OCI-LY7 (cell line): ENCODE measurements around the genes FCRL5, SMIM42, OR6K6, CRP and TAGLN2.

- PRO-cap, result bidirectional peak, plus-strand start at chr1:157524503, minus-strand start at chr1:157524356
- RAMPAGE, long total RNA, result no peak
Measured at GRCh38 chr1:157523989-157524602, 28.2 kb downstream of the FCRL5 start.

DNA sequence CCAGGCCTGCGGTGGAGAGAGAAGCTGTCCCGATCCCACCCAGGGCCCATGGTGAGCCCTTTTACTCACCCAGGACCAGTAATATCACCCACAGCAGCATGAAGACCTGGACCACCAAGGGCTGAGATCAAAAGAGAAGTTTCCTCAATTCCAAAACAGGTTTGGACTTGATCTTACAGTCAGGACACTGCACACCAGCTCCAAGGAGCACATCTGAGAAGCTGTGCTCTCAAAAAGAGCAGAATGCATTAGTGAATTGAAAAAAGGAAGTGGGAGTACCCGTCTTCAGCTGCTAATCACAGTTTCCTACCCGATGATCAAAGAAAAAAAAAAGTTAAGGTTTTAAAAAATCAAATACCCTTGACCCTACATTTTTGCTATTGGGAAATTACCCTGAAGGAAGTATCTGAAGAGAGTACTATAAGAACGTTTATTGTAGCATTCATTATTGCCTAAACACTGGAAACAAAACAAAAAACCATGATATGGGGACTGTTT is at the start of gene FCRL5:
Gene FCRL5 (minus strand): TSS at position 253 of the 498 bp plus-strand sequence.
- PRO-cap, result unidirectional peak, minus-strand start at position 215 of the sequence
- RAMPAGE, long total RNA, result no peak

DNA sequence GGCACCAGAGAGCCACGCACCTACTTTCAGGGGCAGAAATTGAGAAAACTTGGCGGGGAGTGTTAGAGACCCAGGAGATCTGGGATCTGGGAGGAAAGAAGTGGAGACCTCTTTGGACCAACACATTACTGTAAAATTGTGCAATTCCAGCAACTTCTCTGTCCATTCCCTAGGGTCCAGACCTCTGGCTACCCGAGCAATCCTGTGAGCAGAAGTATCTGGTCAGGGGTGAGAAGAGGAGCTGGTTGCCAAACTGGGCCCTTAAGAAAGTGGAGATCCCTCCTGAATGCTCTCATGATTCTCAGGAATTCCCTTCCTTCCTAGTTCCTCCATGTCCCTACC is 1.3 kb upstream of the KIRREL1 start:
- PRO-cap, result no peak
- RAMPAGE, long total RNA, result no peak

- PRO-cap, result no peak
- RAMPAGE, long total RNA, result no peak
Measured at GRCh38 chr1:158128006-158128517, at the start of gene SMIM42. Gene SMIM42 (minus strand): TSS chr1:158128301.

DNA sequence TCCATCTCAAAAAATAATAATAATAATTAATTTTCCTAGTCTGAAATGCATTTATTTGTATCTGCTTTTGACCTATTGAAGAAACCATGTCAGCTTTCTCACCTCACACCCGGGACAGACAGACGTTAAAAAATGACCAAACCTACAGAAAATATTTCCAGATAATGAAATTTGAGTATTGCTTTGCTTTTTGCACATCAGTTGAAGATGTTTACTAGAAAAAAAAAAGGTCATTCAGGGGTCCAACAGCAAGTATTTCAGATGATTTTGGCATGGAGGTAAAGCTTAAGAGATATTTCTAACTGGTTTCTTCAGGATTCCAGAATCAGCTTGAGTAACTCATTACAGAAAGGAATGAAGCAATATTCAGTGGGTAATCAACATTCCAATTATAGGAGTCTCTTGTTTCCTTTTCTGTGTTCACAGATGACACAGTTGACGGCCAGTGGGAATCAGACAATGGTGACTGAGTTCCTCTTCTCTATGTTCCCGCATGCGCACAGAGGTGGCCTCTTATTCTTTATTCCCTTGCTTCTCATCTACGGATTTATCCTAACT is at the start of gene OR6K6:
Gene OR6K6 (plus strand): TSS at position 259 of the 558 bp plus-strand sequence.
- PRO-cap, result no peak
- RAMPAGE, long total RNA, result no peak

- PRO-cap, result no peak
- RAMPAGE, long total RNA, result no peak
Measured at GRCh38 chr1:158998915-158999328, 3.6 kb downstream of the PYDC5 start.

DNA sequence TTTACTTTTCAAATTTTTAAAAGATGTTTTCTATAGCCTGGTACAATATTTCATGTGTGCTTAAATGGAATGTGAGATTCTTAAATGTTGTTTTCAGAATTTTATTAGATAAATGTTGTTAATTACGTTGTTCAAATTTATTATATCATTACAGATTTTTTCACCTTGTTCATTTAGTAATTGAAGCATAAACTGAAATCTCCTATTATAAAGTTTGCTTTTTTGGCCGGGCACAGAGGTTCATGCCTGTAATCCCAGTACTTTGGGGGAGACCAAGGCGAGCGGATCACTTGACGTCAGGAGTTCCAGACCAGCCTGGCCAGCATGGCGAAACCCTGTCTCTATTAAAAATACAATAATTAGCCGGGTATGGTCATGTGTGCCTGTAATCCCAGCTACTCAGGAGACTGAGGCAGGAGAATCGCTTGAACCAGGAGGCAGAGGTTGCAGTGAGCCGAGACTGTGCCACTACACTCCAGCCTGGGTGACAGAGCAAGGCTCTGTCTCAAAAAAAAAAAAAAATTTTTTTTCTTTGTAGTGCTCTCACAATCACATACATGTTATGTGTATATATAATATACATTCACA is 1.3 kb downstream of the IFI16 start:
- PRO-cap, result unidirectional peak, plus-strand start at position 260 of the sequence
- RAMPAGE, long total RNA, result no peak

GRCh38 chr1:159202210-159202936 is 2.3 kb upstream of the ACKR1 start:
- PRO-cap, result no peak
- RAMPAGE, long total RNA, result no peak

GRCh38 chr1:159205884-159206650 is 1.4 kb downstream of the ACKR1 start:
- PRO-cap, result no peak
- RAMPAGE, long total RNA, result no peak

DNA sequence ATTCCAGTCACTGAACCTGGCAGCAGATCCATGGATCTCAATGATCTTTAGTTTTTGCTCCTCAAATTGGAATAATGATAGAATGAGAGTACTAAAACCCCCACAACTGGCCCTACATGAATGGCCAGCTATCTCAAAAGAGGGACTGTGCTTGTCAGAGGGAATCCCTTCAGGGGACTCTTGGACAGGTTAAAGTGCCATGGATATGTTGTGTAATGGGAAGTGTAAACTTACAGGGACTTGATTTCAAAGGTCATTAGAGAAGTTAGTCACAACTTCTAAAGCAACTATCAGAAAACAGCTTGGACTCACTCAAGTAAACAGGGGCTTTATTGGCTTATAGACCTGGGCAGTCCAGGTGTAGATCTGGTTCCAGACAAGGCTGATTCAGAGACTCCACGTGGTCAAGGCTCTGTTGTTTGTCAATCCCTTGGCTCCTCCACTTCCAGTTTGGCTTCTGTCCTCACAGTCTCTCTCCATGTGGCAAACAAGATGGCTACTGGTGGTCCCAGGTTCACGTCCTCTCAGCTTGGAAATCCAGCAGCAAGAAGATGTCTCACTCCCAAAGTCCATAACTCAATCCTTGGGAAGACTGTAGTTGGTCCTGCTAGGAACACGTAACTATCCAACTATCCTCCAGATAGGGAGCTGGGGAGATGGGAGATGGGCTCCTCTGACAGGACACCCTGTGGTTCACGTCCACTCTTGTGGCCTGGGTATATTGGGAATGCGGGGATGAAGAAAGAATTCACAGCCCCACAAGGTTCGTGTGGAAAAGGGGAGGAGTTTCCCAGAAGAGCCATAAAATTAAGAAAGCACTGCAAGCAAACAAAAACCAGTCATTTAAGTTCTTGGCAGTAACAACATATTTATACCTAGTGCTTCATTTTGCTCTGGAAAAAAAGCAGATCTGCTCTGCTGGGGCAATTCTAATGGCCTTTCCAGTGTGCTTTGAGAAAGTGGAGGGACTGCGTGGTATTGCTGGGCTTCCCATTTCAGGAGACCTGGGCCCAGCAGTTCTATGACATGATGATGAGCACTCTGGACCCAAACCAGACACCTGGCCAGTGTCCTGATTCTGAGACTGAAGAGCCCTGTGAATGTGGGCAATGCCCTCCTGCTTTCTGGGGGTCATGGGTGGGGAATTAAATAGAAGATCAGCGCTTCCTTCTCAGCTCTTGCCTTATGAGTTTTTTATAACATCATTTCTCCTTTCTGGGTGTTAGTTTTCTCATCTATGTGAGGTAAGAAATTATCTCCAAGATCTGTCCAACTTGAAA is 2.0 kb downstream of the CRP start:
- PRO-cap, result no peak
- RAMPAGE, long total RNA, result no peak

DNA sequence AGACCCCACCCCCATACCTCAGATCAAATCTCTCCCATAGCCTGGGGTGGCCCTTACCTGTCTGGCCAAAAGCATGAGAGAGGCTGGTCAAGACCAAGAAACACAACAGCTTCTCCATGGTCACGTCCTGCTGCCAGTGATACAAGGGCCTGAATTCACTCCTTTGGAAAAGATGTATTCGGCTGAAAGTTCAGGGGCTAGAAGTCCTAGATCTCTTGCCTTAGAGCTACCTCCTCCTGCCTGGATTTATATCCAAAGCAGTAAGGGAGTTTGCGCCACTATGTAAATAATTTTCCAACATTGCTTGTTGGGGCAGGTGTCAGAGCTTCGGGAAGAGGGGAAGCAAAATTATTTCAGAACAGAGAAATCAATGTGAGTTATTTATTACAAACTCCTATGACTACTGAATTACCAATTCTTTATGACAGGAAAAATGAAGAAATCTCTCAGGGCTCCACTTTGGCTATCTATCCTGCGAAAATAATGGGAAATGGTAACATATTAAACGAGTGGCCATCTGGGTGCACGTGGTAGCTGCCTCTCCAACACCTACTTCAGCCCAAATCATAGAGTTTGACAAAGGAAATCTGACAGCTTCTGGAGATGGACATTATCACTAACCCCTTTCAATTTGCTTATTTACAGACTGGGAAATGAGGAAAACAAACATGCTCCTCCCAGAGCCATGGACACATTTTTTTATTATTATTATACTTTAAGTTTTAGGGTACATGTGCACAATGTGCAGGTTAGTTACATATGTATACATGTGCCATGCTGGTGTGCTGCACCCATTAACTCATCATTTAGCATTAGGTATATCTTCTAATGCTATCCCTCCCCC is at the start of gene CRP:
Gene CRP (minus strand): TSS at position 222 of the 844 bp plus-strand sequence.
- PRO-cap, result no peak
- RAMPAGE, long total RNA, result no peak

- PRO-cap, result no peak
- RAMPAGE, long total RNA, result no peak
Measured at GRCh38 chr1:159752334-159752613, 28.5 kb upstream of the DUSP23 start.

- PRO-cap, result no peak
- RAMPAGE, long total RNA, result no peak
Measured at GRCh38 chr1:159829206-159829508, 2.5 kb downstream of the SLAMF8 start.

- PRO-cap, result no peak
- RAMPAGE, long total RNA, result no peak
Measured at GRCh38 chr1:159845919-159846689, 16.4 kb downstream of the VSIG8 start.

DNA sequence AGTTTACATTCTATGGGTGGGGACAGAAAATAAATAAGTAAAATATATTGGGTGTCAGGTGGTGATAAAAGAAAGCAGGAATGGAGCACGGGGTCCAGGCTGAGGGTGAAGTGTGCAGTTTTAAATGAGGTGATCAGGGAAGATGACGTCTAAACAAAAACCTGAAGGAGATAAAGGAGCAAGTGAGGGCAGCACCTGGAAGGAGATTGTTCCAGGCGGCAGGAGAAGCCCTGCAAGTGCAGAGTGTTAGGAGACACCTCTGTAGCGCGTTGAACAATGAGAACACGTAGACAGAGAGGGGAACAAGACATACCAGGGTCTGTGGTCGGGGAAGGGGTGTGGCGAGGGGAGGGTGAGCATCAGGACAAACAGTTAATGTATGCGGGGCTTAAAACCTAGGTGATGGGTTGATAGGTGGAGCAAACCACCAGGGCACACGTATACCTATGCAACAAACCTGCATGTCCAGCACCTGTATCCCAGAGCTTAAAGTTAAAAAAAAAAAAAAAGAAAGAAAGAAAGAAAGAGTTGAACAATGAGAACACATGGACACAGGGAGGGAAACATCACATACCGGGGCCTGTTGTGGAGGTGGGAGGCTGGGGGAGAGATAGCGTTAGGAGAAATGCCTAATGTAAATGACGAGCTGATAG is 10.6 kb downstream of the TAGLN2 start:
- PRO-cap, result no peak
- RAMPAGE, long total RNA, result no peak

DNA sequence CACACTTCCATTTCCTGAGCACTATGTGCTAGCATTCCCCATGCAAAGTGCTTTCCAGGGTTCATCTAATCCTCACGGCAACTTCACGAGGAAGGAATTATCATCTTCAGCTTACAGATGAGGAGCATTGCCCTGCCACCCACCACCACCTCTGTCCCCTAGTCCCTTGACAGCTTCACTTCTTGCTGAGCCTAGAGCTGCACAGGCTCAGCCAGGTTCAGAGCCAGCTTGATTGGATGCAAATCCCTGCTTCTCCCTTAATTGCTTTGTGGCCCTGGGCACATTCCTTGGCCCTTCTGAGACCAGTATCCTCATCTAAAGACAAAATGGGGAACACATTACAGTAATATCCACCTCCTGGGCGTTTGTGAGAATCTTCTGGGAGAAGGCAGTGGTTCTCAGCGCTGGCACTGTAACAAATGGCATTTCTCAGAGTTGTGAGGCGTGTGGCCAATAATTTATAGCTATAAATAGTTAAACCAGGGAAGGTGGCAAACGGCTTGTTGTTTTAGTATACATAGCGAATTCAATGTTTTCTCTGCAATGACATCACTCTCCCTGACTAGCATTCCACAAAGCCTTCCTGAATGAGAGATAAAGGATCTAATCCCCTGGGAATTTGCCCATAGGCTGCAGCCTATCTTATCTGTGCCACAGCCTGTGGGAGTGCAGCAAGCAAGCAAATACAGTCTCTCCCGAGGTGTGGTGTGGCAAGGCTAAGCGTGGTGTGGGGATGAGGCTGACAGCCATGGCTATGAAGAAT is 9.3 kb downstream of the TAGLN2 start:
- PRO-cap, result no peak
- RAMPAGE, long total RNA, result no peak

- PRO-cap, result no peak
- RAMPAGE, long total RNA, result no peak
Measured at GRCh38 chr1:159922820-159923115, 2.5 kb downstream of the TAGLN2 start.

DNA sequence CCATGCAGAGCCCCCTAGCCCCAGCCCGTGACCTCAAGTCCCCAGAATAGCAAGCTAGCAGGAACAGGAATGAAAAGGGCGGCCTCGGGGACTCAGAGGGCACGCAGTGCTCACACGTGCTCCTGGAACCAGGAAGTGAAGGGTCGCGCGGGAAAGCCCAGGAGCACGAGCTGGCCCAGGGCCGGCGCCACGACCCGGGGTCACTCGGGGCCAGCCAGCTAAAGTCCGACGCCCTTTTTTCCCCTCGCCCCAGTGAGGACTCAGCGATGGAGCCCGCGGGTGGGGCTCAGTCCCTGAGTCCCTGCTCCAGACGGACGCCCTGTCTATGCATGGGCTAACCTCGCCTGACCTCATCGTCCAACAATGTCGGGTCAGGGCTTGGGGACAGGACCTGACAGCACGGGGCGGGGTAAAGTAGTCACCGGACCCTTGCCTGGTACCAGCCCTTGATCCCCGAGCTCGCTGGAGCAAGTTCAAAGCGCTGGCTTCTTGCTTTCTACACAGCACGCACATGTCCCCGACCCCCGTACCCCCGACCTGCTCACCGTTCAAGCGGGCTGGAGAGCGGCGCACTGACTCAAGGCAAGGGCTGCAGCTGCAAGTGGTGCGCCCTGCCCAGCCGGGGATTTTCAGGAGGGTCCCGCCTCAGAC is at the start of gene TAGLN2:
Gene TAGLN2 (minus strand): TSS at position 603 of the 651 bp plus-strand sequence.
- PRO-cap, result bidirectional peak, plus-strand start at position 131 of the sequence, minus-strand start at position 137 of the sequence; bidirectional peak, plus-strand start outside the sequence, minus-strand start at position 574 of the sequence
- RAMPAGE, long total RNA, result start-site peak on the minus strand centred at position 602 of the sequence, 51 bp wide, 556 and 81 reads in 2 replicates

DNA sequence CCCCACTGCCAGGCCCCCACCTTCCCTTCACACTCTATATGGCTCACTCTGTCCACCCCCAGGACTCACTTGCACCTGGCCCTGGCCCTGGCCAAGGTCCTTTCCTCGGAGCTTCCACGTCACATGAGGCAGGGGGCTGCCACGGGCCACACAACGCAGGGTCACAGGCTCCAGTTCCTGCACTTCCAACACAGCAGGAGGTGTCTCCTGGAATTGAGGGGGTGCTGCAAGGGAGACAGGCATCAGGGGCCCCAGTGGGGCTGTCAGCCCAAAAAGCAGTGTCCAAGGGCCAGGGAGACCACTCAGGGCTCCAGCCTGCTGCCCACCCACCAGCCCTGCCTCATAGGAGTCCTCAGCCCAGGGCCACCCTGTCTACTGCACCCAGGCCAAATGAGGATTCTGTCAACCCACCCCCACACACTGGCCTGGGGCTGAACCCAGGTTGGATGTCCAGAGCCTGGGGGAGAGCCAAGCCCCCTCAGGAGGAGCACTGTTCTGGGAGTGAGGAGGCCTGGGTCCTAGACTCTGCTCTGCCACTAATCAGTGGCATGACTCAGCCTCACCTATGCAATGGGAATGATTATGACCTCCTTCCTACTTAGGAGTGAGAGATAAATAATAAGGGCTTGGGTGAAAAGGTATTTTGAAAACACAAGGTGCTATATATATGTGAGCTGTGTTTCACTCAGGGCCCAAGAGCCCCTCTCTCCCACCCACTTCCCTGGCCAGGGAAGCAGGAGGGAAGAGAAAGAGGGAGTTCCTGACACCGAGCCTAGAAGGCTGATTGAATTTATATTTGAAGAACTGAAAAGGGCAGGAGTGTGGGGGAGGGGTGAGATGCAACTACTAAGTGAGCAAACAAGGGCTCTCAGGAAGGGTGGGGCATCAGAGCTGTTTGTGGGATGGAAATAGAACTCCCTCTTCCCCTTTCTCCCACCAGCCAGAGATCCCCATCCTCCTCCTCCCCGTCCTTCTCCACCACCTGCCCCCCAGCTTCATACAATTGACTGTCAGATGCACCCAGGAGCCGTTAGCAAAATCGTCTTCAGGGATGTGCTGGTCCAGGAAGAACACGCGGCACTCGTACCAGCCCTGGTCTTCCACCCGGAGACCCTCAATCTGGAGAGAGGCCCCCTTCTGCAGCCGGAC is 8.4 kb downstream of the IGSF9 start:
- PRO-cap, result no peak
- RAMPAGE, long total RNA, result no peak

GRCh38 chr1:160032519-160033032 is 786 bp upstream of the PIGM start:
- PRO-cap, result no peak
- RAMPAGE, long total RNA, result no peak